Bronchus fibroblast of lung (primary cell): ENCODE measurements around the gene DYNAP.

DNA sequence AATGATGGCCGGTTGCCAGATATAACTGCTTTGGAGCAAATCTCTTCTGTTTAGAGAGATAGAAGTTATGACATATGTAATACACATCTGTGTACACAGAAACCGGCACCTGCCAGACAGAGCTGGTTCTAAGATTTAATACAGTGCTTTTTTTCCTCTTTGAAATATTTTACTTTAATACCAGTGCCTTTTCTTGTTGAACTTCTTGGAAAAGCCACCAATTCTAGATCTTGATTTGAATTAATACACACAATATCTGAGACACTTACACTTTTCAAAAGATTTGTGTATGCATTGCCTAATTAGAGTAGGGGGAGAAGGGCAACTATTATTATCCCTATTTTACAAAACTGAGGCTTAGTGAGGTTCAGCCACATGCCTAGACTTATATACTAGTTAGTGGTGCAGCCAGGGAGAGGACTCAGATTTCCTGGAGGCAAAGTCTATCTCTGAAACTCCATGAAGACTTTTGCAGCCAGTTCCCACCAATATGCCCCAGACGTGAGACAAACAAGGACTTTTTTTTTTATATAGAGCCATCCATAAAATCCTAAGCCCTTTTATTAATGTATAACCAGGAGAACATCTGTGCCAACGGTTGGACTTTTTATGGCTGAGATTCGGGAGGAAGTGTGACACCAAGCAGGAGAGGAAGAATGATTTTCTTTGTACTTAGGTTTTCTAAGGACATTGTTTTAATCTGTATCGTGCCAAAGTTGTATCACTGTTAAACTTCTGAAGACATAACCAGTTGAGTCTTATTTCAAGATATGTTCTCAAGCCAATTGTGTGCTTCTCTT, 29.8 kb downstream of the LIPG start:
- RAMPAGE, long total RNA: no peak

DNA sequence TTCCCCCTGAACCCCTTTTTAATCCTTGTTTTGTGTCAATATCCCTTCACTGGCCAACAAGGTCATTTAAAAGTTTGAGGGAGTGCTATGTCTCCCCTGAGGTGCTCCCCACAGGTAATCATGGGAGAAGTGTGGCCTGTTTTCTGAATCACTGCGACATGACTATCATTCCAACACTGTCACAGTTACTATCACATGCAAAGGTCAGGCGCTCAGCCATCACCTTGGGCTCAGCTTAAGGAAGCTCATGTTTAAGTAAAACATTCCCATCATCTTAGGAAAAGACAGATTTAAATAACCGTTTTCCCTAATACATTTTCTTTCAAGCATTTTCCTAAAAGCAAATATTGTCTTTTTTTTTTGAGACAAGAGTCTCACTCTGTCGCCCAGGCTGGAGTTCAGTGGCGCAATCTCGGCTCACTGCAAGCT, 21.0 kb upstream of the ACAA2 start:
- RAMPAGE, long total RNA: no peak

DNA sequence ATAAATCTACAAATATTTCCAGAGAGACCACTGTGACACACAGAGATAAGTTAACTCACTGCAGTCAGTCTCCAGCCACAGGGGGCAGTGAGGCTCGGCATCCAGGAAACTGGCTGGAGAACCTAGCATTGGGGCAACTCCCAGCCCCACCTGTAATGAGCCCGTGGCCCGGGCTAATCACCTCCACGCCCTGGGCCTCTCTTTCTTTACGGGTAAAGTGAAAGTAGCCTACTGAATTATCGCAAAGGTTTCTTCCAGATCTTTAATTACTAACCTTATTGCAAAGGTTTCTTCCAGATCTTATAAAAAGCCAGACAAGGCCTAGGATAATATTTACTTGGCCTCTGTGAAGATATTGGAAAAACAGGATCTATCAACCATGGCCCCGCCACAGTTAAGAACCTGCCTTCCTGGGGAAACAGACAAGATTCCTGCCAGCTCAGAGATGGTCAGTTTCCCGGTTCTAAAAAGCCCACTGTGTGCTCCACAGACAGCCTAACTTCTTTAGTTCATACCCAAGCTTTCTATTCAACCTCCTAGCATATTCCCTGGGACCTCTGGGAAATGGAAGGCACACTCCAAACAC, 45.8 kb upstream of the ACAA2 start:
- RAMPAGE, long total RNA: no peak

DNA sequence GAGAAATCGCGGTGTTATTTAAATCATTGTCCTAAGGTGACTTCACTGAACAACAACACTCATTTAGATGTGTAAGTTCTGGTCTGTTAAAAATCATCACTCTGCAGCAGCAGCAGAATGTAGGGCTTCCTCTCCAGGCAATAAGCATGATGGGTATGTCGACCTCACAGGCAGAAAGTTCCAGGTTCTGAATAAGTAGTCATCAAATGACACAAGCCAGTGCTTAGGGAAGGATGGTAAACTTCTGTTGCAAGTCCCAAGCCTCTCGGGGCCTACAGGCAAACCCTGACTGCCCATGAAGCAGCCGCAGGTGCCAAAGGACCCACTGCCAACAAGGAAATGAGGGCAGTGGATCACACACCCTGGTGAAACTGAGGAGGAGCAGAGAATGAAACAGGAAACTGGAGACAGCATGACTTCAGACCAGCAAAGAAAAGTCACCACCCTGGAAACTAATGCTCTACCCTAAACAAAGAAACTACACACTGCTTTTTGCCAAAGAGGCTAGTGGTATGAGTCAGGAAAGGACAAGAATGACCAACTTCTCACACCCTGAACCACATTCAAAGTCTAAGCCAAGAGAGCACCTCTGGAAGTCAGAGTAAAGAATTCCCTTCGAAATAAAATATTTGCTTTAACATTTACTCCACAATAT, 97.3 kb downstream of the MYO5B start:
- RAMPAGE, long total RNA: no peak

DNA sequence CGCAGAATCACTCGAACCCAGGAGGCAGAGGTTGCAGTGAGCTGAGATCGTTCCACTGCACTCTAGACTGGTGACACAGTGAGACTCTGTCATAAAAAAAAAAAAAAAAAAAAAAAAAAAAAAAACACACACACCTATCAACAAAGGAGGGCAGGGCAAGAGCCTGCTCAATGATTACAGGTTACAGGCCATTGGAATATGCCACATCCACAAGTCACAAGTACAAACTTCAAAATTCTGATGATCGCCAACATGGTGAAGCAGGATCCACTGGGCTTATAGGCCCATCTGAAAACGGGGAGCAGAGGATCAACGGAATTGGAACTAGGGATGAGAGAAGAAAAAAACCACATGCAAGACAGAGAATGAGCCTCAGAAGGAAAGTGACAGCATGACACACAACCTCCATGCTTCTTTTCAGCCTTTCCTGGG, 6.2 kb downstream of the MYO5B start:
- RAMPAGE, long total RNA: no peak

- RAMPAGE, long total RNA: no peak
These were observed 20.1 kb upstream of the CXXC1 start for GRCh38 chr18:50307506-50308085.

DNA sequence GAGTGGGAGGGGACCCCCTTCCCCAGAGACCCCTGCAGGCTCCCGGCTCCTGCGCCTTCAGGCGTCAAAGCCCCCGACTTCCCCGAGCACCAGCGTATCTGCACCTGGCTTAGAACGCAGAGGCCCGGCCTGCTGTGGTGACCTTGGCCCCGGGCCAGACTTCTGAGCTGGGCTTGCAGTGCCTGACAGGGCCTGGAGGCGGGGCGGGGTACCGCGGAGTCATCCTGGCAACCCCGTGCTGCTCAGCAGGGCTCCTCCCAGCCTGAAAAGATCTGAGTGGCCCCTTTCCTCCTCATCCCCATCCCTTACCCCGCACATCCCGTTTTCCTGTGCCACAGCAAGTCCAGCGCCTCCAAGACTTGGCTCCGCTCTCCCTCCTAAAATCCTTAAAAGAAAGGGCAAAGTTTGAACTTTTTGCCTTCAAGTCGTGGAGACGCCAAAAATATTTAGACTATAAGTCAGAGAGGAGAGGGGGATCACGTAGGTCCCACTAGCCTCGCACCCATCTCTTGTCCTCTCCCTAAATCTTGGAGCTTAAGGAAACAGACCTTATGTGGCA, 27.2 kb downstream of the SKA1 start:
- RAMPAGE, long total RNA: no peak

DNA sequence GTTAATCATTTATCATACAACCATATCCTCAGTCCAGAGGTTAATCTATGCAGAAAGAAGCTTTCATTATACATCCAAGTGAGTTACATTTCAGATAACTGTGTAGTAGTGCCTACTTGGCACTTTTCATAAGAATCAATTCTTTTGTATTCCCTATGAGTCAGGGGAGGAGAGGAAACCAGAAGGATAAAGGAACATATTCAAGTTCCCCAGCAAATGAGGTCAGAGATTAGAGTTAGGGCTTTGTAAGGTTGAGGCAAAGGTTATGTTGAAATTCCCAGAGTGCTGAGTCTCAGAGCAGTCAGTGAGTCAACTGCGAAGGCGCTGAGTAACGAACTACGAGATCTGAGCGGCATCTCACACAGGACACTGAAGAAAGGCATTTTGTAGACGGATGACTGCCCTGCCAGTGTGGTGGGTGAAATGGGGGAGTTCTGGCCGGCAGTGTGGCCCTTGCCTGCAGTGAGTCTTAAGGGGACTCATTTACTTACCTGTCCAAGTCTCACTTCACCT, 25.0 kb upstream of the ME2 start:
- RAMPAGE, long total RNA: no peak

- RAMPAGE, long total RNA: no peak
These were observed 717 bp downstream of the SMAD4 start for GRCh38 chr18:51030389-51031470.

- RAMPAGE, long total RNA: no peak
These were observed 66.3 kb upstream of the DCC start for GRCh38 chr18:52273776-52274030.

DNA sequence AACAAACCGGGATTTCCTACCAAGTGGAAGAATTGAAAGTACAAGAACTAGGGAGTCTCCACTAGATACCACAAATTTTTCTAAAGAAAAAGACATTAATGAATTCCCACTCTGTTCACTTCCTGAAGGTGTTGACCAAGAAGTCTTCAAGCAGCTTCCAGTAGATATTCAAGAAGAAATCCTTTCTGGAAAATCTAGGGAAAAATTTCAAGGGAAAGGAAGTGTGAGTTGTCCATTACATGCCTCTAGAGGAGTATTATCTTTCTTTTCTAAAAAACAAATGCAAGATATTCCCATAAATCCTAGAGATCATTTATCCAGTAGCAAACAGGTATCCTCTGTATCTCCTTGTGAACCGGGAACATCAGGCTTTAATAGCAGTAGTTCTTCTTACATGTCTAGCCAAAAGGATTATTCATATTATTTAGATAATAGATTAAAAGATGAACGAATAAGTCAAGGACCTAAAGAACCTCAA, 24.4 kb downstream of the POLI start:
- RAMPAGE, long total RNA: no peak

- RAMPAGE, long total RNA: no peak
These were observed at the start of gene DYNAP for GRCh38 chr18:54591125-54591477. TSS of gene DYNAP (plus strand) at chr18:54591245.

- RAMPAGE, long total RNA: no peak
These were observed 13.6 kb downstream of the CCDC68 start for GRCh38 chr18:54945631-54946103.

- RAMPAGE, long total RNA: no peak
These were observed 13.0 kb downstream of the CCDC68 start for GRCh38 chr18:54946104-54946821.

DNA sequence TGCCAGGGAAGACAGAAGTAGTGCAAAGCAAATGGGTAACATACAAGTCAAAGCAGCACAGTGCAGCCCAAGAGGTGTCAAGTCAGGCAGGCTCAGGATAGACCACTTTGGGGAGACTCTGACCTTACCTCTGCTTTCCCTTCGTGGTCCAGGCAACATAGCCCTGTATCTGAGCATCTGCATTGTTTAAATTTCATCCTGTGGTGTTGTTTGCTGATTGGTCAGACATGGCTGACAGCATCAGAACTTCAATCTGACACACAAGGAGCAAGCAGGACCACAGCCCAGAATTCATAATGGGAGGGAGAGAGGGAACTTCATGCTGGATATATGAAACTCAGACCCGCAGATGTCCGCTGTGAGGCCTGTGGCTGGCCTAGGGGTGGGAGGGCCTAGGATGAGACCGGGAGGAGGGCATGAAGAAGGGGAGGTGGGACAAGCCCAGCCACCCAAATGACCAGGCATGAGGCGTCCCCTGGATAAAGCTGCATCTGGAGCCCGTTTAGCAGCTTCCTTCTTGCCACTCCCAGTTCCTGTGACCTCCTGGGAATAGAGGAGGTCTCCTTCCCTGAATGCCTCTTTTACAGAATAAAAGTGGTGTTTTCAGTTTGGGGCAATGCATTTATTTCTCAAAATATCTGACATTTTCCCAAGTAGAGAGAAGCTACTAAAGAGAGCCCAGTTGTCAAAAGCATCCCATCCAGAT, 285.6 kb downstream of the TCF4 start:
- RAMPAGE, long total RNA: no peak

GRCh38 chr18:55337696-55338763, 250.0 kb downstream of the TCF4 start:
- RAMPAGE, long total RNA: no peak

GRCh38 chr18:55451981-55452435, 136.0 kb downstream of the TCF4 start:
- RAMPAGE, long total RNA: no peak

- RAMPAGE, long total RNA: no peak
These were observed 98.4 kb downstream of the TCF4 start for GRCh38 chr18:55489572-55490082.

GRCh38 chr18:55498118-55498328, 90.0 kb downstream of the TCF4 start:
- RAMPAGE, long total RNA: no peak

DNA sequence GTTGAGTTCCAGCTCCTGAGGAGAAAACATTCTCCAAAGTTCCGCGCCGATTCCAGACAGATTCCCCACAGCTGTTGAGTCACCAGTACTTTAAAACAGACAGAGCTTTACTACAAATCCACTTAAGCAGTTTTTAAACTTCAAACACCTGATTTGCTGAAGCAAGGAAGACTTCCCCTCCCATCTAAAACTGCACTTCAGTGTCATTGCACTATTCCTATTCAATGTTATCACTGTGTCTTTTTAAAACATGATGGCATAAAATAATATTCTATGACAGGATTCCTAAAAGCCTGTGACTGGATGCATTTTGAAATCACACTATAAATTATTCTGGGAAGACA, 41.0 kb downstream of the TCF4 start:
- RAMPAGE, long total RNA: no peak